Mesenchymal stem cell of the bone marrow (primary cell): ENCODE measurements around a stretch of chr4.

- CAGE, long polyA plus RNA, result no peak
Measured at GRCh38 chr4:10072126-10073437, 44.0 kb downstream of the WDR1 start.

DNA sequence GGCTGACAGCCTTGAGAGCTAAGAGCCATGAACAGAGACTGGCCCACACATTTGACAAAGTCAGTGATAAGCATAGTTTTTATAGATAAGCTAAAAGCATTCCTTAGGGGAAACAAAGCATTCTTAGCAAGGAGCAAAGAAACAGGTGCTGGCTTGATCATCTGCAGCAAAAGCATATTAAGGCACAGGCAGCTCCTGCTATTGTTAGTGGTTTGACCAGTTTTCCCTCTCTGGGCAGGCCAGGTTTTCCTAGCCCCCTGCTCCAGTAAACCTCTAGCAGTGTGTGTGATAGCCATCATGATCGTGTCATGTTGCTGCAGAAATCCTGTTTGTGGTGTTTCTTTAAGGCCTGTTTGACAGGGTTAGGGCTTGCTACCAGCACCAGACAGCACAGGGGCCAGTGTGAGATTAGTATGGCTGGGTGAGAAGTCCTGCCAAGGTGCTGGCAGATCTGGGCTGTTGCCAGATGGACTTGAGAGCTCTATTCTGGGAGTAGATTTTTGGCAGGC, 57.7 kb upstream of the WDR1 start:
- CAGE, long polyA plus RNA, result no peak

- CAGE, long polyA plus RNA, result no peak
Measured at GRCh38 chr4:10180959-10181844, 64.6 kb upstream of the WDR1 start.

- CAGE, long polyA plus RNA, result no peak
Measured at GRCh38 chr4:10734716-10735122, 50.2 kb upstream of the CLNK start.

DNA sequence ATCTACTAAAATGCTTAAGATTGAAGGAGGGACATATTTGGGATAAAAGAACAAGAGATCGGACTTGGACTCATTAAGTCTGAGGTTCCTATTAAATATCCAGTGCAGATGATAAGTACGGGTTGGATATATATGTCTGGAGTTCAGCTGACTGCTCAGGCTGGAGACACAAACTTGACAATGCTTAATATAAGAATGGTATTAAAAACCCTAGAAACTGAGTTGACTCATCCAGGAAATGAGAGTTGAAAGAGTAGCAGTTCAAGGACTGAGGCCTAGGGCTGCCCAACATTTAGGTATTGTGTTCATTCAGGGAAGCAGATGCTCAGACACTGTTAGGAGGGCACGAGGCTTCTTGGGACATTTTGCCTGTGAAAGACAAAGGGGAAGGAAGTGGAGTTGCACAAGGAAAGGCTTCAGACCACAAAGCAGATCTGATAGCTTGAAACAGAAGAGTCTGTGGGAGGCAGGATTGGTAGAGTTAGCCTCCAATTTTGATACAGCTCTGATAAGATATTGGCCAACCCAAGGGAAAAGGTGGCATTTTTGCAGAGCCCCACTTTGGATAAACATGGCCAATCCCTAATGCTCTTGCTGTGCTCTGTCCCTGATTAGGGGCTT, 52.0 kb upstream of the HS3ST1 start:
- CAGE, long polyA plus RNA, result no peak

- CAGE, long polyA plus RNA, result no peak
Measured at GRCh38 chr4:11624411-11624769, 195.7 kb upstream of the HS3ST1 start.

DNA sequence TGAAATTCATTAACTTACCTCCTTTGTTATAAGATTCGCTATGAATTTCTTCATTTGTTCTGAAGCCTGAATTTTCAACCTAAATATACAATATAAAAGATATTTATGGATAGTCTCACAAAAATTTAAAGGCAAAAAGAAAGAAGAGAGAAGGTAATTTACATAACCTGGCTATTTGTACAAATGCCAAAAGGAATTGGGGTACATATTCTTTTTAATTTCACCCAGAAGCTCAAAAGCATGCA, 37.2 kb downstream of the BOD1L1 start:
- CAGE, long polyA plus RNA, result no peak

- CAGE, long polyA plus RNA, result no peak
Measured at GRCh38 chr4:13640130-13640766, 12.7 kb upstream of the BOD1L1 start.

DNA sequence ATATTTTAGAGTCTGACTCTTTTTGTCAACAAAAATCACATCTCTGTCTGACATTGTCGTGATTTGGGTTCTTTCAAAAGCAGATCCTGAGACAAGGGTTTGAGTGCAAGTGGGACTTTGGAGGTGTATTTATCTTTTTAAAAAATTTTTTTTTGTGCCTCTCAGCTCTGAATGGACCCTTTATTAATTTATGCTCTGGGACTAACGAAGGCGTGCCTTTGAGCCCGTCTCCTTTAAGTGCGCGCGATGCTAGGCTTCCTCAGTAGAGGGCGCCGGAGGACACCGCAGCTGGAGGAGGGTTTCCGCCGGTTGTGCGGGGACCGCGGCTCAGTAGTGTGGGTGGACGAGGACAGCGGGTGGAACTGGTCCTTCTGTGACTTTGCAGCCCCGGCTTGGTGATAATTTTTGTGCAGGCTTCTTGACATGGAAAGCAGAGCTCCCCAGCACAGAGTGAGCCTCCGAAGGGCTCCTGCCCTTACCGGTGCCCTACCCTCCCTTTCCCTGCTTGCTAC, 26.5 kb upstream of the BOD1L1 start:
- CAGE, long polyA plus RNA, result no peak

GRCh38 chr4:13918841-13919584, 291.5 kb upstream of the BOD1L1 start:
- CAGE, long polyA plus RNA, result no peak

DNA sequence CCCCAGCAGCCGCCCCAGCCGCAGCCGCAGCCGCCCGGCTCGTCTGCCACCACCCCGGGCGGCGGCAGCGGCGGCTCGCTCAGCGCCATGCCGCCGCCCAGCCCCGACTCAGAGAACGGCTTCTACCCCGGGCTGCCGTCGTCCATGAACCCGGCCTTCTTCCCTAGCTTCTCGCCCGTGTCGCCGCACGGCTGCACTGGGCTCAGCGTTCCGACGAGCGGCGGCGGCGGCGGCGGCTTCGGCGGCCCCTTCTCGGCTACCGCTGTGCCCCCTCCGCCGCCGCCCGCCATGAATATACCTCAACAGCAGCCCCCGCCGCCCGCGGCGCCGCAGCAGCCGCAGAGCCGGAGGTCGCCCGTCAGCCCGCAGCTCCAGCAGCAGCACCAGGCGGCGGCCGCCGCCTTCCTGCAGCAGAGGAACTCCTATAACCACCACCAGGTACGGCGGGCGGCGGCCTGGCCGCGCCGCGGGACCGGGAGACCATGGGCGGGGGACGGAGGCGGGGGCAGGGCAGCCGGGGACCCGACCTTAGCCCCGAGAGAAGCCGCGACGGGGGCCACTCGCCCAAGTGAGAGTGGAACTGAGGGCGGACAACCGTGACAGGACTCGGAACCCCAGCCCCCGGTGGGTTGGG, 1.7 kb downstream of the CPEB2 start:
- CAGE, long polyA plus RNA, result no peak

DNA sequence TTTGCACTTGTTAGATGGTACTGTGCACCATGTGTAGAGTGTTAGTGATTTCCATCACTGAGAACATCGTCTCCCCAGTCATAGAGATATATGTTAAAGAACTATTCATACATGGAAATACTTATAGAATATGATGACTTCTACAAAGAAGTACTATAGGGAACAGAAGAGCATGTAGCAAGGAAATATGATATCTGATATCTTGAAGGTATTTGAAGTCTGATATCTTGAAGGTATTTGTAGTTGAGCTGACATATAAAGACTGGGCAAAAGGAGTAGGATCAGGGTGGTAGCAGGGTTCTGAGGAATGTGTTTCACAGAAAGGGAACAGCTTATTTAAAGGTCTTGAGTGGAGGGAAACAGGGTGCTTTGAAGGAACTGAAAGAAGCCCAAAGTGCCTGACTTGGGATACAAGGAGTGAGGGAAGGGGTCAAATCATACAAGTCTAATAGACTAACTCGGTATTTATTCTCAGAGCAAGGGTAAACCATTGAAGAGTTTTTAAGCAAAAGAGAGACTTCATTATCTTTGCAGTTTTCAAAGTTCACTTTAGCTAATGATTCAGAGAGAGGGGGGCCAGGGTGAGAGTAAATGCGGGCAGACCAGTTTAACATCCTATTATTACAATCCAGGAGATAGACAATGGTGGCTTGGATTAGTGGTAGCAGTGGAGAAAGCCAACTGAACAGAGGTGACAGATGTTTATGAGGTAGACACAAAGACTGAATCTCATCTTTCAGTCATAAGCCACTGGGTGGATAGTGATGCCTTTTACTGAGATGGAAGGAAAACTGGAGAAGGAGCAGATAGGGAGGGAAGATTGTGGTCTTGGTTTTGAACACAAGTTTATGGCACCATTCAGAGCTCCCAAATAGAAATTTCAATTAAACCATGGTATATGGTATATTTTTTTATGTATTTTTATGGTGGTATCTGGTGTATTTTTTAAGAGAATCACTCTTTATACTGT, 57.8 kb downstream of the CPEB2 start:
- CAGE, long polyA plus RNA, result no peak

DNA sequence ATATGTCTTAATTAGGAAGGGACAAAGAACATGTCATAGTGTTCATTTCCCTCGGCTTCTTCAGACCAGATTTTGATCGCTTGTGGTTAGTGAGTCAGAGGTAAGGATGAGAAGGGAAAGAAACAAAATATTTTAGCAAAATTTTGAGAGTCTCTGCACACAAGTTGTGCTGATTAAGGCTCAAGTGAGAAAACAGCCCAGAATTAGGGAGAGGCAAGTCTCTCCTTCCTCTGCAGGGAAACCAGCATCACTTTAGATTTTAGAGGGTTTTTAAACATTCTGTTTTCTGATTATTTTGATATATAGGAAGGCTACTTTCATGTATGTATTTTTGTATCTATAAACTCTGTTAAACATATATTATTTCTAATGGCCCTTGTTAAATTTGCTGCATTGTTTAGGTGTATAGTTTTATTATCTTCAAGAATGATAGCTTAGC, 58.8 kb upstream of the C1QTNF7 start:
- CAGE, long polyA plus RNA, result no peak

DNA sequence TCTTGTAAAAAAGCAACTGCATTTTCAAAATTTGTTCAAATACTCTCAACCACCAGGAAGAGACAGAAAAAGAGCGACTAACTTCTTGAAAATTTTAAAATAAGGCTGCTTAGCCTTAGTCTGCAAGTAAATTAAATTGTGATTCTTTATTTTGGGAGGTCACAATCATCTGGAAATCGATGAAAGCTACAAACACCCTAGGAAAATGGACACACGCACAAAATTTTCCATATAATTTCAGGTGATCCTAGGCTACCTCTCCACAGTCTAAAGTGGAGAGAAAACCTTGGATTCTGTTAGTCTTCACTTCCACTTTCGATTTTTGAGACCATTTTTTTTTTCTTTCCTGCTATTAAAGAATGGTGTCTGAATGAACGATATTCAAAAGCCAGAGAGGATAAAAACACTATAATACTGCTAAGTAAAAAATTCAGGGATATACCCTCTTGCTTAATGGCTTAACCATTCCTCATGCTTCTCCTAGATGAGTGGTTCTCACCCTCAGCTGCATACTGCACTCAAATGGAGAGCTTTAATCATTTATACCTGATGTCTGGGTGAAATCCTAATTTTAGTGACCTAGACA, 1.8 kb downstream of the FBXL5 start:
- CAGE, long polyA plus RNA, result no peak

GRCh38 chr4:15893812-15894448, 44.6 kb downstream of the FGFBP1 start:
- CAGE, long polyA plus RNA, result no peak

DNA sequence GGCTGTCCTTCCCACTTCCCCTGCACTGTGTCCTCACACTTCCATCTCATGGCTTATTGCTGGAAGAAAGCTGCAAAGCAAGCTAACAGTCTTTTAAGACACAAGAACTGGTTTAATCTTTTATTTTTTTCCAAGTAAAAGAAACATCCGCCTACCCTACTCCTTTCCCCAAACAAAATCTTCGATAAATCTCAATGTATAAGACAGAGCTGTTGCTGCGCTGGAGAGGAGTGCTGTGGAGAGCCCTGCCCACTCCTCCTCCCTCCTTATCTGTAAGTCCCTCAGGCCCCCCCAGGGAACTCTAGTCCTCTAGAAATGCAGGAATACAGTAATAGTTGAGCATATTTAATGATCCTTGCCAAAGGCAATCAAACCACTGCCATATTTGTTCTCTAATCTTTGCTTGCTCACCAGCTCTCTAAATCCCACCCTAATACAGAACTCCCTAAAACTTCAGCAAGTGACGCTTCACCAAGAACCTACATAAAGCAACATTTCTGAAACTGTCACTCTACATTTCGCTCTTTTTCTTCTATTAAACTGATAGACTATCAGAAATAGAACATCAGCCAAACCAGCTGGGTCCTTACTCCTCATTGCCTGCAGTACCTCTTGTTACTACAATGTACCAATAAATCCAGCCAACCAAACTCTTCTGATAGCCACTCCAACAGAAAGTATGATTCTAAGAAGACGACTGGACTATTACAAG, 13.8 kb downstream of the TAPT1 start:
- CAGE, long polyA plus RNA, result no peak

GRCh38 chr4:16234029-16234720, 7.9 kb upstream of the TAPT1 start:
- CAGE, long polyA plus RNA, result no peak

- CAGE, long polyA plus RNA, result no peak
Measured at GRCh38 chr4:16259843-16260310, 33.6 kb upstream of the TAPT1 start.

GRCh38 chr4:16360686-16361291, 134.5 kb upstream of the TAPT1 start:
- CAGE, long polyA plus RNA, result no peak

GRCh38 chr4:16858183-16859106, 40.0 kb downstream of the LDB2 start:
- CAGE, long polyA plus RNA, result no peak